Testis (tissue), 5 donors: ENCODE measurements around a stretch of chr11.

DNA sequence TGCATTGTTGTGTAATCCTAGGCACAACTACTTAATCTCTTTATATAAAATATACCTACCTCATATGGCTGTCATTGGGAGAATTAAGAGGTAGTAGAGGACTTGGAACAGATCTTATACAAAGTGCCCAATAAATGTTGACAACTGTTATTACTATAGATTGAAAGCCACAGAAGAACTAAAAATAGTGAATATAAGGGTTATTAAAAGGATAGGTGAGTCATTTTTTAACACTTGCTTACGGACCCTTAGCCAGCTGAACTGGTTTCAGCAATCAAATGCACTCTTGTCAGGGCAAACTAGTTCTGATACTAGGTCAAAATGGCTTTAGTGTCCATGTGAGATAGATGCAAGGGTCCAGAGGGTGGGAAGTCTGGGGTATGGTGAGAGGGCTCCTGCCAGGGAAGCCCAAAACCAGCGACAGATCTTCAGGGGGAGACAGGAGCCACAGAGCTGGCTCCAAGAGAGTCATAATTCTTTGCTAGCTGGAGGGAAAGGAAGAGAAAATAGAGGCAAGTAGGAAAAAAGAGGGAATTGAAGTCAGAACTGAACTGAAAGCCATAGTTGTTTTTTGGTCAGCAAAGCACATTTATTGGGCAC lies 29.2 kb downstream of the CCDC90B start:
- PRO-cap, 3 experiments, result peak in 3 of 3 experiments; most common plus-strand start position 411 of the sequence (in 3)
- RAMPAGE, long total RNA, 2 experiments, result no peak in any of the 2 experiments
- RRBS, result no CpG with 5 or more reads among the region's 2 CpGs

DNA sequence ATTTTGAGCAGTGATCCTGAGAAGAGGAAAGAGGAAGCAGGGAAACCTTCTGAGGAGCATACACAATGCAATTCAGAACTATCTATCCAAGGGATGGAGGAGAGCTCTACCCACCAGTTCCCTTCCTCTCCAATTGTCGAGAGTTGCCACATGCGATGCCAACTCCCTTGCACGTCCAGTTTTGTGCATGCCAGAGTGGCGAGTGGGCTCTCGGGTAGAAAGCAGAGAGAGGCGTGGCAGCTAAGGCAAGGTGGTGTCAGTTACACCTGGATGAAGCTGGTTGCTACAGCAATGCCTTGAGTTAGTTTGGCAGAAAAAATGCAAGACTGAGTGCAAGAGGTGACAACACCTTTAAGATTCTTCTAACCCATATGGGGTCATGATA lies 420.4 kb upstream of the CCDC90B start:
- PRO-cap, 3 experiments, result no peak in any of the 3 experiments
- RAMPAGE, long total RNA, 2 experiments, result no peak in any of the 2 experiments
- RRBS, result no CpG with 5 or more reads among the region's 6 CpGs

DNA sequence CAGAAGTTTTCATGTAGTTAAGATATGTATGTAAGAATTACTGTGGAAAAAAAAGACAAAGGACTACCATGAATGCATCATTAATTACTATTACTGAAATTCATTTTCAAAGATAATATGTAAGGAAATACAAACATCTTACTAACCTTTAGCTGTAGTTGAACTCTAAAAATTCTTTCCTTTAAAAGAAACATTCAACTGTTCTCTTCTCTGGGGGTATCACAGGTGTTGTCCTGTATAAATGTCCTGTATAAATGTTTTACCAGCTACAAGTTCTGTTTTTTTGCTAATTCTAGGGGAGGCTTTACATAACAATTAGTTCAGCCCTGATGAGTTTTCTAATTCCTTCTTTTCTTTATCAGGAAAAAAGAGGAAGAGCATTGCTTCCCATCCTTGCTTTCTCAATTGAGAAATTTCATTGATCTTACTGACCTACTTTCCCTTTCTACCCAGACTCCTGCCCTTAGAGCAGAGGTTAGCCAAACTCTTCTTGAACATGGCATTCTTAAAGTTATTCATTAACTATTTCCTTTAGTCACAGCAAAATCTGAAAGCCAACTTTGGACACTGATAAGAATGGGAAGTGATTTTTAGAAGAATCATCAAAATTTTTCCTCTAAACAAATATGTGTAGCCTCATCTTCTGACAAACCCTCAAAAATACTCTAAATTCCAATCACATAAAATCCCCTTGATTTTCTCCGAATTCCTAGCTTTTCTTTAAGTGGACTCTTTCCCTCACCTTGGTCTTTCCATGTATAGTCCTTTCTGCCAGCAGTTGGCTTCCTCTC lies 566.5 kb upstream of the CCDC90B start:
- PRO-cap, 3 experiments, result no peak in any of the 3 experiments
- RAMPAGE, long total RNA, 2 experiments, result no peak in any of the 2 experiments
- RRBS, result no CpG with 5 or more reads among the region's 1 CpG

DNA sequence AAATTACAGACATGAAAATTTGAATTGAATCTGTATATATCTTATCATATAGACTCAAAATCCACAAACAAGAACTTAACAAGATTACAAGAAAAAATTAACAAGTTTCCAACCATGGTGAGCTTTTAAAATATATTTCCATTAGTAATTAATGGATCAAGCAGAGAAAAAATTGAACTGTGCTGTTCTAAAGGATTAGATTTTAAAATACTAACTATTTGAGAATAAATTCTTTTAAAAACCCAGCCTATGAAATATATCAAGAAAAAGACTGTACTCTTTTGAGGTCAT lies 152.9 kb downstream of the DLG2 start:
- PRO-cap, 3 experiments, result peak in 2 of 3 experiments; most common minus-strand start position 76 of the sequence (in 2)
- RAMPAGE, long total RNA, 2 experiments, result no peak in any of the 2 experiments

DNA sequence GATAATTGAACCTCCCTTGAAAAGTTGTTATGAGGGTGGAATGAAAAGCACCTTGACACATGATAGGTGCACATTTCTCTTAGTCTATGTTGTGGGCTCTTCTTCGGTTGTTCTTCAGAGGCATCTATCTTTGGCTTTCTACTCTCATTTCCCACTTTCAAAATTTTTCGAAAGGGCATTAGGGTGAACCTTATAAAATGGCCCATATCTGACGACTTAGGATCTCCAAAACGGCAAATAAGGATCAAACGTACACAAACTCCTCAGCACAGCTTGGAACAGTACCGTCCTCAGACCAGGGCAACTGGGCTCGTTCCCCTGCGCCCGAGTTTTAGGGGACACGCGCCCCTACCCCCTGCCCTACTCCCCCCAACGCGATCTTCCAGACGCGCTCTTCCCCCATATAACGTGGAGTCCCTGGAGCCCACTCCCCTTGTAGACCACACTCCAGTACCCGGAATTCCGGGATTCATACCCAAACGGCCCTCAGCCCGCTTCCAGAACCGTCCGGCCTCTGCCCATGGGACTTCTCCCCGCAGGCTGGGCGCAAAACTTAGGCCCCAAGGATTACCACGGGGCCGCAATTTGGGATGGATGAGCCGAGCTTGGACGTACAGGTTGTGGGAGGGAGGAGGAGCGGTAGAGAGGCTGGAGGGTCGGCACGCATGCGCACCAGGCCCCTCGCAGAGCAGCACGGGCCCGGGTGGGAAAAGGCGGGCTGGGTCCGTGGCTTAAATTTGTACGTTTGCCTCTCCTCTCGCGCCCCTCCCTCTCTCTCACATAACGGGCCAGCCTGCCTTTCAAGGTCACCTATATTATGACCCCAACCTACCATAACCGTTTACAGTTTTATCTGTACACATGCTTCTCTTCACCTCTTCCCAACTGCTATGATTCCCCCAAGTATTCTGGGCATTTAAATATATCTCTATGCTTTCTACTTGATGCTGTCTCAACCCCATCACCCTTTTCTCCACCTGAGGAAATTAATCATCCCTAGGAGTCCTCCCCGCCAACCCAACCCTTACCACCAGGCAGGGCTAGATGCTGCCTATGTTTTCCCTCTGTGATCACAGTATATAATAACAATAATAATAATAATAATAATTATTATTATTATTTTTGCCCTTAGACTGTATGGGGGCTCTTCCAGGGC lies 3.4 kb downstream of the CCDC89 start:
- PRO-cap, 3 experiments, result peak in 3 of 3 experiments; most common plus-strand start position 266 of the sequence (in 2); most common minus-strand start position 408 of the sequence (in 2)
- RAMPAGE, long total RNA, 2 experiments, result no peak in any of the 2 experiments
- RRBS, result 29% methylated on average over 2 of the region's 43 CpGs

DNA sequence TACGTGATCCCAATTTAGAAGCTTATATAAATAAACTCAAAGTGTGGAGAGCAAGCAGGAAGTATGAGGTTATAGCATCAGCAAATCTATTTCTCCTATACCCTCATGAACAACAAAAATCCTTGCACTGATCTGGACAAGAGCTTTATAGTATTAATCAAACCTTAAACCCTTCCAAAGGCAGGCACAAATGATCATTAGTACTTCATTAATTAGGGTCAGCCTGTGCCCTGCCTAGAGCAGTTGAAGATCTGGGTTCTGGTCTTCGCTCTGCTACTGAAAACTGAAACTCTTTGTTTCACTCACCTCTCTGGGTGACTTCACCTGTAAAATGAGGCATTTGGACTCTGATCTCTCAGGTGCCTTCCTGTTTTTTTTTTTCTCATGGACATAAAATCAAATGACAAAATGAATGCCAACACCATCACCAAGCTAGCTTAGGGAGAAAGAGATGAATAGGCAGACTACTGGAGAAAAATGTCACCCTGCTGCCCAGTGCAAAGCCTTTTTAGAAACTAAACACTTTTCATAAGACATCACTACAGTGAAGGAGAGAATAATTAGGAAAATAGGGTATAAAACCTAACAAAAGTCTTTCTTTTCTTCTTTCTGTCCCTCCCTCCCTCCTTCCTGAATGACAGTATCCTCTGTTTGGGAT lies 36.2 kb downstream of the SYTL2 start:
- PRO-cap, 3 experiments, result no peak in any of the 3 experiments
- RAMPAGE, long total RNA, 2 experiments, result no peak in any of the 2 experiments
- RRBS, result no CpG with 5 or more reads among the region's 2 CpGs

- PRO-cap, 3 experiments, result no peak in any of the 3 experiments
- RAMPAGE, long total RNA, 2 experiments, result no peak in any of the 2 experiments
- RRBS, result no CpG with 5 or more reads among the region's 11 CpGs
Measured at GRCh38 chr11:85809676-85810453, 1.1 kb downstream of the SYTL2 start.

DNA sequence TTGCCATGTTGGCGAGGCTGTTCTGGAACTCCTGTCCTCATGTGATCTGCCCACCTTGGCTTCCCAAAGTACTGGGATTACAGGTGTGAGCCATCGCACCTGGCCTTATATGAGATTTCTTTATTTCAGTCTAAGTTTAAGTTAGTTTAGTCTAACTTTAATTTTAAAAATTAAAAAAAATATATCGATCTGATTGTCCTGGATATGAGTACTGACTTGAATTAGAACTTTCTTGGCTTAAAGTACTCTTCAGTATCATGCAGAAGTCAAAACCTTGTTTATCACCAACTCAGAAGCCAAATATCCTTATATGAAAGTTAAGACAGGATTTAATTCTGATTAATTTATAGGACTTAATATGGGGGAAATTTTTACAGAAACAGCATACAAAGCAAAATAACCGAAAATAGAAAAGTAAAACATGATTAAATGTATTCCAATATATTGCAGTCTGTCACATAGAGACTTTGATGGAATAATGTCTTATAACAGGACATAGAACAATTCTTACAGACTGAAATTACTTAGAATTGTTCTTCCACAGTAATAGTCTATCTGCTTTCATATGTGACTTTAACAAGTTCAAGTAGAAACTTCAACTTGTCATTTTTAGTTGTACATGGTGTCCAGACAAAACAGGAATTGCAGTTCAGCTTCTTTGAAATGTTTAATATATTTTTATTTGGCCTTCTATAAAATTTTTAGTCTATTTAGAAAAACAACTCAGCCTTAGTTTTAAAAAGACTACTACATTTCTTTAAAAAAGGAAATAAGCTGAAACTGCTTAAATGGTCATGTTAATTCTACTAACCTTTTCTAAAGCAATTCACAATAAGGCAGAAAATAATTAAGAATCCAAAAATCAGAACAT lies 73.8 kb downstream of the PICALM start:
- PRO-cap, 3 experiments, result no peak in any of the 3 experiments
- RAMPAGE, long total RNA, 2 experiments, result no peak in any of the 2 experiments
- RRBS, result no CpG with 5 or more reads among the region's 4 CpGs

DNA sequence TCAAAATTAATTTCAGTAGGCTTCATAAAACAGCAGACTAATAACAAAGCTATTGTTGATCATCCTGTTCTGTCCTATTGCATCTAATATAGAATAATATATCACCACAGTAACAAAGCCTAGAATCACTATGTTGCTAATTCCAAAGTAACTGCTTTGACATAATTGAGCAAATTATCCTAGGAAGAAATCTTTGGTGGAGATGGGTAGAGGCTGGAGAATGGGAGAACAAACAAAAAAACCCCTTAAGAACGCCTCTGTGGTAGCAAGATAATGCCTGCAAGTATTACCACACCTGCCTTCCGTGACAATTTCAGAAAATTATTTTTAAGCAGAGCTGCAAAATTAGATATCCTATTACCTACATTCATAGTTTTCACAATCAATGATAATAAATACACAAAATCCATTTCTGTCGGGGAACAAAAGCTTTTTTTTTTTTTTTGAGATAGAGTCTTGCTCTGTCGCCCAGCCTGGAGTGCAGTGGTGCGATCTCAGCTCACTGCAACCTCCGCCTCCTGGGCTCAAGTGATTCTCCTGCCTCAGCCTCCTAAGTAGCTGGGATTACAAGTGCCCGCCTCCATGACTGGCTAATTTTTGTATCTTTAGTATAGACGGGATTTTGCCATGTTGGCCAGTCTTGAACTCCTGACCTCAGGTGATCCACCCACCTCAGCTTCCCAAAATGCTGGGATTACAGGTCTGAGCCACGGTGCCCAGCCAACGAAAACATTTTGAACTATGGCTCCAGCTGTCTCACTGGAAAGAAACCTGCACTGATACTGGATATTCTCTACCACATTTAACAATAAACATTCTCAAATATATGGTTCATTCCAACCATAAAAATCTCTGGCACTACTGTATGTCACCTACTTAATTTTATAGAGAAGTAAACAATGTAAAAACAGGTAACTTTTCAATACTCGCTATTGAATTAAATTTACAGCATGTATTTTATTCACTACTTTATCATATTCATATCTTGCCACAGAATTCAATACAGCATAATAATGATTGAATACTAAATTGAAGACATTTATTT lies 58.7 kb downstream of the PICALM start:
- PRO-cap, 3 experiments, result no peak in any of the 3 experiments
- RAMPAGE, long total RNA, 2 experiments, result no peak in any of the 2 experiments
- RRBS, result no CpG with 5 or more reads among the region's 11 CpGs

DNA sequence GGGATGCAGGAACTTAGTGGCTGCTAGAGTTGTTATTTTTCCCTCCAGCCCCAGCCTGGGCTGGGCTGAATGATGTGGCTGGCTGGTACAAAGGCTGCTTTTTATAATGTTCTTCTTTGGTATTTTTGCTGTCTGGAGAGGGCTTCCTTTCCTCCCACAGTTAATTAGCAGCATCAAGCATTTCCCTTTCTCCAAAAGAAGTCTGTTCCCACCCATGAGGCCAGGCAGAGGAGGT lies 82.9 kb upstream of the PICALM start:
- PRO-cap, 3 experiments, result no peak in any of the 3 experiments
- RAMPAGE, long total RNA, 2 experiments, result no peak in any of the 2 experiments

- PRO-cap, 3 experiments, result no peak in any of the 3 experiments
- RAMPAGE, long total RNA, 2 experiments, result no peak in any of the 2 experiments
- RRBS, result no CpG with 5 or more reads among the region's 3 CpGs
Measured at GRCh38 chr11:86464001-86464414, 89.3 kb downstream of the CCDC81 start.

- PRO-cap, 3 experiments, result no peak in any of the 3 experiments
- RAMPAGE, long total RNA, 2 experiments, result start-site peak on the minus strand in 1 of 2 experiments, at chr11:86511133-86511725 at its widest, 23 reads per replicate
- RRBS, result no CpG with 5 or more reads among the region's 4 CpGs
Measured at GRCh38 chr11:86511062-86511681, 136.5 kb downstream of the CCDC81 start.

DNA sequence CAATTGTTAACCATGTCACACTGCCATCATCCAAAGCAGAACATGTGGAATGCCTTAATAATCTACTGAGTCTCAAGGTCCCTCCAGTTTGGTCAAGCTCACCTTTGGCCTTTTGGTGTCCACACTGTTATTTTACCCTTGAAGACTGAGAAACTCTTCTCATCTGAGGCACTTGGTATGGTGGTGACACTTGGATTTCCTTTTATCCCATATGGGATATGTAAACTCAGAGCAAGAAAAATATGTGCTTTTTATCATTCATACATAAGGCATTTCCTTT lies 64.8 kb upstream of the PRSS23 start:
- PRO-cap, 3 experiments, result no peak in any of the 3 experiments
- RAMPAGE, long total RNA, 2 experiments, result no peak in any of the 2 experiments

DNA sequence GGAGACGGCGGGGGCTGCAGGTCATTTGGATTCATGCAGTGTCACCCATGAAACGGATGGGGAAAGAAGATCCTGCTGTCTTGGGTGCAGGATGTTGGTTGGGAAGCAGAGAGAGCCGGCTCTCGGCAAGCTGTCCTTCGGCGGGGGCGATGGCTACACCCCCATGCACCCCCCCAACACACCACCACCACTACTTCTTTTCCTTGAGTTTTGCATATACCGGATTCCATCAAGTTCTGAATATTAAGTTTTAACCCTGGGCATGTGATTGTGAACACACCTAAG lies 438 bp downstream of the PRSS23 start:
- PRO-cap, 3 experiments, result no peak in any of the 3 experiments
- RAMPAGE, long total RNA, 2 experiments, result no peak in any of the 2 experiments
- RRBS, result 2% methylated on average over 6 of the region's 9 CpGs

- PRO-cap, 3 experiments, result no peak in any of the 3 experiments
- RAMPAGE, long total RNA, 2 experiments, result no peak in any of the 2 experiments
Measured at GRCh38 chr11:86811567-86812076, 11.3 kb downstream of the PRSS23 start.

DNA sequence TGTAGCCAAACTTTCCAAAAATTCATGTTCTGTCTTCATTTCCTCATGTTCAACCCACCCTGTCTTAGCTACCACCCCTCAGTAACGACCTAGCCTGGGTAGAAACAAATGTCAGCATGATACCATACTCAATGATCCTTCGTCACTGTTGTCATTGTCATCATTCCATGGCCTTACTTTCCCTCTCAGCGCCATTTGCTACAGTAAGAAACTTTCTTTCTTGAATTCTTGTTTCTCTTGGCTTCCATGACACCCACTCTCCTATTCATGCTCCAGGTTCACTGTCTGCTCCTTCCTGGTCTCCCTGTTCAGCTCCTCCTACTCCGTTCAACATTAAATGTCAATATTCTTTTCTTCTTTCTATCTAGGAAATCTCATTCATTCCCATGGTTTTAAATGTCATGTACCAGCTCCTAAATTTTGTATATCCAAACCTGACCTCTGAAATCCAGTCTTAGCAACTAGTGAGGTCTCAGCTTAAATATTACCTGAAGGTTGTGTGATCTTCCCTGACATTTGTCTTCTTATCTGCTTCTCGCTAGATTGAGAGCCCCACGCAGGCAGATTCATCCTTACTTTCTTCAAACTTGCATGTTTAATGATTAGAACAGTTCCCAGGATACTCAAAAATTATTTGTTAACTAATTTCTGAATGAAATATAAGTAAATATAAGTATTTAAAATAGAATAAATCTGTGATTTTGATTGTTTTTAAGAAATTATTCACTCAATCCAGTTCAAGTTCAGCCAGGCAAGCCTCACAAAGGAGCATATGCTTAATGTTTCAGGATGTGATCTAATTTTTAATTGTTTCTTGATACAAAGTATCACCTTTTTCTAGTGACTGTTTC lies 34.2 kb downstream of the FZD4 start:
- PRO-cap, 3 experiments, result no peak in any of the 3 experiments
- RAMPAGE, long total RNA, 2 experiments, result no peak in any of the 2 experiments
- RRBS, result no CpG with 5 or more reads among the region's 6 CpGs

DNA sequence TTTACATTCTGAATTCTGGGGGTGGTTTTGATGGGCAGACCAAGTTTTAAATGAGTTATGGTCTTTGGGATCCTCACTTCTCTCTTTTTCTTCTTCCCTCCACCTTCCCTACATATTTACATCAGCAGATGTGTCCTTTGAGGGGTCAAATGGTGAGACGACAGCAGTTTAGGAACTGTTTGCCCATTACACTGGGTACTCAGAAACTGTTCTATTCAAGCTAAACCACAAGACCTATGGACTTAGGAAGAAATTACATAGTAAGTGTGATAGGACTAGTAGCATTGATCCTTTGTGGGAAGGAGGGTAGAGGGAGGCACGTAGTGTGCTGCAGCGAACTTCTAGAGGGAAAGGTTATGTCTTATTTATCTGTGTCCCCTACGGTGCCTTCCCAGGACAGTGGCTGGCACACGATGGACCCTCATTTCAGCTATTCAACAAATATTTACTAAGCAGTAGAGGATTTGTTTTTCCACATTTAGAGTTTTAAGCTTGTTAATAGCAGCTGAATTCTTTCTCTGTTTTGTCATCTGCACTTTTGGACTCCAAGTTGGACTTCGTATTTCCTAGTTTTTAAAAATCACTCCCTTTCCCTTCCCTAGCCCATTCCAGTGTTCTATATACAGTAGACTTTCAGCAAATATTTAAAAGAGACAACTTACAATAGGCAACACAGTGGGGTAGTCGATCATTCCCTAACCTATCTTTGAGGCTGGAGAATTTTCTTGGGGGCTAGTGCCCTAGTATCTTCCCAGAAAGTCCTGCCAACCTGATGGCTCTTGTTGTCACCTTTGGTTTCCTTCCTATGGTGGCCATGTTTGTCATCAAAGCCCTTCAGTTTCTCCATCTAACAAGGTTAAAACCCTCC lies 13.9 kb downstream of the FZD4 start:
- PRO-cap, 3 experiments, result no peak in any of the 3 experiments
- RAMPAGE, long total RNA, 2 experiments, result no peak in any of the 2 experiments
- RRBS, result no CpG with 5 or more reads among the region's 7 CpGs

DNA sequence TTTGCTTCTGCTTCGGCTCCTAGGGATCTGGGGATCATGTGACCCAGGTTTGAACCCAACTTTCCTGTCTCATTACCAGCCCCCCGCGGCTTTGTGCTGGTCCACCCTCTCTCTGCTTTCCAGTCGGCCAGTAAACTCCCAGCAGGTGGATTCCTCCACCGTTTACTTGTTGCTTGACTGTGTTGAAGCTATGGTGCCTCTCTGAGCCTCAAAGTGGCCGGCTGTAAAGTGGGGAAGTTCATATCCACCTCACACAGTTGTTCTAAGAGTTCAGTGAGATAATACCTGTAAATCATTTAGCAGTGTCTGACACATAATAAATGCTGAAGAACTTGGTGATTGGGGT lies 1.2 kb upstream of the FZD4 start:
- PRO-cap, 3 experiments, result no peak in any of the 3 experiments
- RAMPAGE, long total RNA, 2 experiments, result no peak in any of the 2 experiments
- RRBS, result no CpG with 5 or more reads among the region's 6 CpGs

GRCh38 chr11:86979039-86979521 lies 23.9 kb upstream of the FZD4 start:
- PRO-cap, 3 experiments, result peak in 1 of 3 experiments; most common plus-strand start chr11:86979453 (in 1)
- RAMPAGE, long total RNA, 2 experiments, result no peak in any of the 2 experiments
- RRBS, result no CpG with 5 or more reads among the region's 2 CpGs

GRCh38 chr11:87302838-87303180 lies 265.1 kb downstream of the TMEM135 start:
- PRO-cap, 3 experiments, result no peak in any of the 3 experiments
- RAMPAGE, long total RNA, 2 experiments, result no peak in any of the 2 experiments
- RRBS, result no CpG with 5 or more reads among the region's 1 CpG